Upper lobe of left lung (tissue), 5 donors: Measurements from ENCODE around the genes FNTB and GPHN.

DNA sequence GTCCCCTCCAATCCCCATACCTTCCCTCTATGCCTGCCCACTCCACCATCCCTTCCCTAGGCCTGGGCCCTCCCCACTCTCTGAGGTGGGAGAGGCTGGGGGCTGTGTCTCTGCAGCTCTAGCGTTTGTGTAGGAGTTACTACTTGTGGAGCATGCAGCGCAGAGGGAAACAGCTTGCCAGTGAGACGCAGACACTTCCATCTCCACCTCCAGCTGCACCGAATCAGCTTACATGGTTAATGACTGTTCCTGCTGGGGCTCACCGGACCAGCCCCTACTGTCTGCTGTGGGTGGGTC is 18.6 kb upstream of the PLEKHG3 start:
- PRO-cap, 2 experiments: no peak in any of the 2 experiments
- RAMPAGE, long total RNA, 4 experiments: no peak in any of the 4 experiments

DNA sequence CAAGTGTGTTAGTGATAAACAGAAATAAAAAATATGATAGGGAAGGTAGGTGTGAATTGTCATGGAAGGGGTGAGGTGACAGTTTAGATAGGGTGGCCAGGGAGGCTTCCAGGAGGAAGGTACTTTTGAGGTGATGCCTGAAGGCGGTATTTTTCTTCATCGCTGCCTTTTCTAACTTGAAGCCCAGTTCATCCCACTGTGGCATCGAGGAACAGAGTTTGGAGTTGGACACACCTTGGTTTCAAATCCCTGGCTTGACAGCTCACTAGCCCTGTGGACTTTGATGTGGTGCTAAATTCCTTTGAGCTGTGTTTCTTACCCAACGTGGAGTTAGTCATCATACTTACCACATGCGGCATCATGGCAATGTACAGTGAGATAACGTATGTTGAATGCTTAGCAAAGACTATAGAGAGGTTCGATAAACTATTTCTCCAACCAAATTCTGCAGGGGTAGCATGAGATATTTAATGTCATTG is 3.4 kb downstream of the PLEKHG3 start:
- PRO-cap, 2 experiments: no peak in any of the 2 experiments
- RAMPAGE, long total RNA, 4 experiments: no peak in any of the 4 experiments

DNA sequence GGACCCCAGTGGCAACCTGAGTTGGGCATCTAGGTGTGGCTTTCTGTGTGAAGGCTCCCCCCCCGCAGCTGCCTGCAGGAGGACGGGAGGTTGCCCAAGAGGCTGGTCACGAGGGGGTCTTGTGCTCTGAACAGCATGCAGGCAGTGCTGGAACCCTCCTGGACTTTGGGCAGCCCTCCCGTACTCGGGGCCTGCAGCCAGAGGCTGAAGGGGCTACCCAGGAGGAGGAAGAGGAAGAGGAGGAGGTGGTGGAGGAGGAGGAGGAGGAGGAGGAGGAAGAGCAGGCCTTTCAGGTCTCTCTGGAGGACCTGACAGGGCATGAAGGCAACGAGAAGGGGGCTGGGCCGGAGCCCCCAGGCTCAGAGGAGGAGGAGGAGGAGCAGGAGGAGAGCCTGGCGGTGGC is 33.5 kb downstream of the PLEKHG3 start:
- PRO-cap, 2 experiments: no peak in any of the 2 experiments
- RAMPAGE, long total RNA, 4 experiments: start-site peak on the plus strand in 1 of 4 experiments, centred at position 124 of the sequence, 14 reads per replicate

DNA sequence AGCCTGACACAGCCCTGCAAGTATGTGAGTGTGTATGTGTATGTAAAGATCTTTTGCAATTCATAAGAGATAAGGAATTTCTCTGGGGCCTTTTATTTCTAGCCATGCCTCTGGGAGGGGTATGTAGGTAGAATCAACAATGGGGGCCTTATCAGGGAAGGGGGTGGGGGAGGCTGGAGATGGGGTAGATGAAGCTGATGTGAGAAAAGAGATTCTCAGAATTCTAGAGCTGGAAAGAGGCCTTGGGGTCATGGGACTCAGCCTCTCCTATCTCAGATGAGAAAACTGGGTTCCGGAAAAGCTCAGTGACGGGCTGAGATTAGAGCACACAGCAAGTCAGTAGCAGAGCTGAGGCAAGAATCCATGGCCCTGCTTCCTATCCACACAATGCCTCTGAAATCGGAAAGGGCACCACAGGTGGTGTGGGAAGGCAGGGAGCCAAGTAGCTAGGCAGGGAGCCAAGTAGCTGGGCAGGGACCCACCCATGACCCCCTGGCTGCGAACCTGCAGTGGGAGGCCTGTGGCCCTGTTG is 54.6 kb downstream of the PLEKHG3 start:
- PRO-cap, 2 experiments: no peak in any of the 2 experiments
- RAMPAGE, long total RNA, 4 experiments: no peak in any of the 4 experiments

DNA sequence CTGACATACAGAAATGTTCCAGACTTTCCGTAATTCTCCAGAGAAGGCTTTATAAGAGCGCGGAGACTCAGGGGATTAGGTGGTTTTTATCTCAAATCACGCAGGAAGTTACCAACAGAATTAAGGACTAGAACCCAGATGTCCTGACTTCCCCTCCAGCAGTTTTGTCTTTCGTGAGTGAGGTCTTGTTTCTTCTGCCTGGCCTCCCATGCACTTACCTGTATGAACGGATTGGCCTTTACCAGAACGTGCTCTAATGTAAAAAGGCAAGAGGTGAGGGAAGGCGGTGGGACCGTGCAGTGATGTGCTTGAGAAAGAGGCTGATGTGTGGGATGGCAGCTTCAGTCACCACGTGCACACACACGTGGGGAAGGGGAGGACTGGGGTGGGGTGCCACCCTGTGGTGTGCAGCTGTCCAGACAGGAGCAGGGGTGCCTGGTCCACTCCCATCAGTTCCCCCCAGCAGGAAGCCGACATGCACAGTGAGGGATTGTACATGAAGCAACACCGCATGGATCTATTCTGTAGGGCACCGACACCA is 59.4 kb downstream of the PLEKHG3 start:
- PRO-cap, 2 experiments: no peak in any of the 2 experiments
- RAMPAGE, long total RNA, 4 experiments: no peak in any of the 4 experiments

- PRO-cap, 2 experiments: peak in 1 of 2 experiments; most common plus-strand start chr14:64987241 (in 1); most common minus-strand start chr14:64987113 (in 1)
- RAMPAGE, long total RNA, 4 experiments: start-site peak on the plus strand in 1 of 4 experiments, at chr14:64986852-64986915 at its widest, 96 reads per replicate
Observed at GRCh38 chr14:64986574-64987754, at the start of gene FNTB. TSS of gene FNTB (plus strand) at chr14:64986895.

- PRO-cap, 2 experiments: no peak in any of the 2 experiments
- RAMPAGE, long total RNA, 4 experiments: no peak in any of the 4 experiments
Observed at GRCh38 chr14:65073639-65074154, 28.6 kb downstream of the MAX start.

GRCh38 chr14:65075614-65076444 is 26.5 kb downstream of the MAX start:
- PRO-cap, 2 experiments: no peak in any of the 2 experiments
- RAMPAGE, long total RNA, 4 experiments: no peak in any of the 4 experiments

DNA sequence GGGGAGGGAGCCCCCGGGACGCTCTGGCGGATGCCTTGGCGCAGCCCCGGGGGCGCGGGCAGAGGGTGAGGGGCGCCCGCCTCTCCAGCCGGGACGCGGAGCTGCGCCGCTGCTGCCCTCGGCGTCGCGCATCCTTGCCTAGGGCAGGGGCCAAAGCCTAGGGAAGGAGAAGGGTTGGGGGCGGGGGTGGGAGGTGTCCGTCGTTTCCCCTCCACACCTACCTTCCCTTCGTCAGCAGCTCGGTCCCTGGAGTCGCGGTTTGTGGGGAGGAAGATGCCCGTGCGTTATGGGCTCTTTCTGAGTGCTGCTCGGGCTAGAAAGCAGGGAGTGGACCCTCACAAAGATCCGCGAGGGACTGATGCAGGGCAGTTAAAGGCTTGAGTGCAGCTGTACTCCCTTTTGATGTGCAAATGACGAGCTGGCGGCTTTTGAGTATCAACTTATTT is 862 bp downstream of the FUT8 start:
- PRO-cap, 2 experiments: peak in 1 of 2 experiments; most common plus-strand start position 257 of the sequence (in 1); most common minus-strand start position 133 of the sequence (in 1)
- RAMPAGE, long total RNA, 4 experiments: no peak in any of the 4 experiments

GRCh38 chr14:65629612-65630563 is 217.4 kb downstream of the FUT8 start:
- PRO-cap, 2 experiments: no peak in any of the 2 experiments
- RAMPAGE, long total RNA, 4 experiments: start-site peak on the plus strand in 1 of 4 experiments, at chr14:65629891-65630019 at its widest, 18 reads per replicate

GRCh38 chr14:66507733-66508662 is at the start of gene GPHN:
TSS of gene GPHN (plus strand) at chr14:66508147.
- PRO-cap, 2 experiments: peak in 2 of 2 experiments; most common plus-strand start chr14:66508158 (in 2); most common minus-strand start chr14:66507887 (in 2)
- RAMPAGE, long total RNA, 4 experiments: start-site peak on the plus strand in 4 of 4 experiments, at chr14:66508106-66508521 at its widest, 26 to 167 reads per replicate; start-site peak on the minus strand in 3 of 4 experiments, at chr14:66507821-66507870 at its widest, 18 to 24 reads per replicate

GRCh38 chr14:66701884-66702634 is 194.1 kb downstream of the GPHN start:
- PRO-cap, 2 experiments: no peak in any of the 2 experiments
- RAMPAGE, long total RNA, 4 experiments: no peak in any of the 4 experiments

- PRO-cap, 2 experiments: no peak in any of the 2 experiments
- RAMPAGE, long total RNA, 4 experiments: no peak in any of the 4 experiments
Observed at GRCh38 chr14:66746430-66746724, 238.4 kb downstream of the GPHN start.

DNA sequence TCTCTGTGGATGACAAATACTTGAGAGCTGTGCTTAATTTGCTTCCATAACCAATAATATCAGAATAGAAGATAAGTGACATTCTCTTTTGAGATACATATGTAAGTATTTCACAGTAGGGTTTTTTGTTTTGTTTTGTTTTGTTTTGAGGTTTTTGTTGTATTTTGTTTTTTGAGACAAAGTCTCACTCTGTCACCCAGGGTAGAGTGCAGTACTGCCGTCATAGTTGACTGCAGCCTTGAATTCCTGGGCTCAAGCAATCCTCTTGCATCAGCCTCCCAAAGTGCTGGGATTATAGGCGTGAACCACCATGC is 41.9 kb upstream of the GARIN2 start:
- PRO-cap, 2 experiments: no peak in any of the 2 experiments
- RAMPAGE, long total RNA, 4 experiments: no peak in any of the 4 experiments

DNA sequence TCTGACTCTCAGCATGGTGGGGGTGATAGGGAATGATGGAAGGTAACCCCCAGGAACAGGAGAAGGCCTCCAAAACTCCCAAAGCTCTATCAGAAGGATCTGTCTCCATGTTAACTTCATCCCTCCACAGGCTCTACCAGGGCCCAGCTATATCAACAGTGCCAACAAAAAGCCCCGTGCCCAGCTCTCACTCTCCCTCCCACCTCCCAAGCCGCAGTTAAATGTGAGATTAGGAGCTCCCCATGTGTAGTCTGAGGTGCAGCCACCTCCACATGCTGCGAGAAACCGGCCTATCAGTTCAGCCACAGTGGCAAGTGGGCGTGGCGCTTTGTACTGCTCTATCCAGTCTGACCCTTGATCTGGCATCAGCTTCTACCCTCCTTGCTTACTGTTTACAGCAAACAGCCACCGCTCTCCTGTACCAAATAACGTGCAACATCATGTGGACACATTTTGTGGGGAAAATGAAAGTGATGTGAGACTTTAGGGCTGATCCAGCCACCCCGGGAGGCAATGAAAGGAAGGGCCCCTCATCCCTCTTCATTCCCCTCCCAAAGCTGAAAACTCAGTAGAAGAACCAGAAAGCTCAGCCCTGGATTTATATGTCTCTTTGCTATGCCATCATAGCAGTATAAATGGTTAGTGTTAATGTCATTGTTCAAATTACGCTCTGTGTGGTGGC is 1.6 kb downstream of the PLEK2 start:
- PRO-cap, 2 experiments: no peak in any of the 2 experiments
- RAMPAGE, long total RNA, 4 experiments: no peak in any of the 4 experiments

GRCh38 chr14:67427054-67427502 is 15.1 kb upstream of the PLEK2 start:
- PRO-cap, 2 experiments: no peak in any of the 2 experiments
- RAMPAGE, long total RNA, 4 experiments: no peak in any of the 4 experiments

DNA sequence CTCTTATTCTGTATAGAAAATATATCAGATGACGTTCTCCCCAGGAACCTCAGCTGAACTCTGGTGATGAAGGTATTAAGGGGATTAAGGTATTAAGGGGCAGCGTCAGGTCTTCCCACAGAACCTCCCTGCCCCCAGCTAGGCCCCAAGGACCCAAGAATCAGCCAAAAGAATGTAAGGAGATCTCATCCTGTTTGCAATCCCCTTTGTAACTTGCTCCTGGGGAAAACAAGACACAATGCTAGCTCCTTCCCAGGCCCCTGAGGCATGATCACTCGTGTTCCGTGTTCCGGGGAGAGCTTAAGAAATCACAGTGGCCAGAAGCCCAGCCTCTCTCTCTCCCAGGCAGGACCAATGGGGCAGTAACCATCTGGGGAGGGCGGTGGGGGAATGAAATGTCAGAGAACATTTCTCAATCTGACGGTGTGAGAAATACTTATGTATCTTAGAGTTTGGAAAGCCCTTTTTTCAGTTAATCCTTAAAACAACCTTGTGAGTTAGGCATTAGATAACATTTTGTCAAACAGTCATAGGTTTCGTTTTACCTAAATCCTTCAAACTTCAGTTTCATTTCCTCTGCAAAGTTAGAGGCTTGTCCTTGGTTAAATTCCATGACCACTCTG is 33.1 kb downstream of the PIGH start:
- PRO-cap, 2 experiments: no peak in any of the 2 experiments
- RAMPAGE, long total RNA, 4 experiments: no peak in any of the 4 experiments

DNA sequence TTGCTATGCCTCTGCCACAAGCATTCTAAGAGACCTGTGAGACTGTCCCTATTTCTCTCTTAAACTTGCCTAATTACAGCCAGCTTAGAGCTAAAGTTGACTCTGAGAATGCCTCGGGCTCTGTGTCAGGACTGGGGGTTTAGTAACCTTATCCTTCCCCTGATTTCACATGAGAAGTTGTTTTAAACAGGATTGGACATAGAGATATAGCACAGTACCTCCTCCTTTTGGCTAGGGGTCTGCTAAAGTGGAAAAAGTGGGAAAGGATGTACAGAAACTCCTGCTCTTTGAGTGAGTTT is 121.9 kb downstream of the RAD51B start:
- PRO-cap, 2 experiments: no peak in any of the 2 experiments
- RAMPAGE, long total RNA, 4 experiments: no peak in any of the 4 experiments

DNA sequence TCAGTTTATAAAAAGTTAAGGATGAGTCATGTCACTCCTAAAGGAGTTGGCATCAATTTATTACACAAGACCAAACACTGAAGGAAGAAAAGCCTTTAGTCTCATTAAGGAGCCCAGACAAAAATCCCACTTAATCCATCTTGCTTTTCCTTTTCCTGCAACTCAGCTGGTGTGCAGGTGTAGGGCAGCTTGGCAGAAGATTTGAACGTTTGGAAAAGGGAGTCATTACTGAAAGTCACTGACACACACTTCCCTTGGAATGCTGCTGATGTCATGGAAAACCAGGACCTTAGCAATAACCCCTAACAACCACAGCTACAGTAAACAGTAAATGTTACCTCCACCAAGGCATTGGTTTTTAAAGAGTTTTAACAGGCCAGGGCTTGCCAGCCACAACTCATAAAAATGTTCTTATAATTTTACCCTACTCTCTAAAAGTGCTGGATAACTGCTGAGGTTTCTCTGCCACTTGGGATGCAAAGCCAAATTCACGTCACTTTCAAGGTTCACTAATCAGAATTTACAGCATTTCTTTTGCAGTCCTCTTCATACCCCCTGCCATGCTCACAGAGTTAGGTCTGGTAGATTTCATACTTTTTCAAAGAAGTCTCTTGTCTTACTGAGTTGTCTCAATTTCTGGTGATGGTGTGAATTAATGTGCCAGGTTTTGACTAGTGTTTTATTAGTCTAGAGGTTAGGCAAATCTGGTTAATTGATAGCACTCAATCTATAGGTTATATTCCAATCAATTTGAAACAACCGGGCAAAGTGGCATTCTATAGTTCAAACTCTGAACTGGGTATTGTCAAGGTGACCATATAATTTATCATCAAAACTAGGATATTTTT is 320.8 kb downstream of the RAD51B start:
- PRO-cap, 2 experiments: peak in 1 of 2 experiments; most common minus-strand start position 203 of the sequence (in 1)
- RAMPAGE, long total RNA, 4 experiments: no peak in any of the 4 experiments

- PRO-cap, 2 experiments: no peak in any of the 2 experiments
- RAMPAGE, long total RNA, 4 experiments: no peak in any of the 4 experiments
Observed at GRCh38 chr14:68168850-68169516, 349.4 kb downstream of the RAD51B start.